Ureter (tissue), 1 donor: ENCODE measurements around the genes ADAM33 and HSPA12B.

GRCh38 chr20:2821146-2821910 is 5.2 kb downstream of the TMEM239 start:
- PRO-cap = unidirectional peak, minus-strand start at chr20:2821407

DNA sequence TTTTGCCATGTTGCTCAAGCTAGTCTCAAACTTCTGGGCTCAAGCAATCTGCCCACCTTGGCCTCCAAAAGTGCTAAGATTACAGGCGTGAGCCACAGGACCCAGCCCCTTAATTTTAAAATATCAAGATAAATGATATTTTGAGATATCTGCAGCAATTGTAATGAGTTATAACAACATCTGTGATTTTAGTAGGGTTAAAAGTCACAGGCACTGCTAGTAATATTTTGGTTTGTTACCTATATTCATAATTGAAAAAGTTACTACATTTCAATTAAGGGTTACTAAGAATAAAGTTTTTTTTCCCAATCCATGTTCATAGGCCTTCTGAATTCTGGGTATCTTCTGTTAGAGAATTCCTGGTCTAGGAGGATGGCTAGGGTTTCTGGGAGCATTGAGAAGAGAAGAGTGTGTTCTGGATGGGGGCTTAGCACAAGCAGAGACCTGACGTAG is 3.2 kb downstream of the ITPA start:
- PRO-cap = no peak

DNA sequence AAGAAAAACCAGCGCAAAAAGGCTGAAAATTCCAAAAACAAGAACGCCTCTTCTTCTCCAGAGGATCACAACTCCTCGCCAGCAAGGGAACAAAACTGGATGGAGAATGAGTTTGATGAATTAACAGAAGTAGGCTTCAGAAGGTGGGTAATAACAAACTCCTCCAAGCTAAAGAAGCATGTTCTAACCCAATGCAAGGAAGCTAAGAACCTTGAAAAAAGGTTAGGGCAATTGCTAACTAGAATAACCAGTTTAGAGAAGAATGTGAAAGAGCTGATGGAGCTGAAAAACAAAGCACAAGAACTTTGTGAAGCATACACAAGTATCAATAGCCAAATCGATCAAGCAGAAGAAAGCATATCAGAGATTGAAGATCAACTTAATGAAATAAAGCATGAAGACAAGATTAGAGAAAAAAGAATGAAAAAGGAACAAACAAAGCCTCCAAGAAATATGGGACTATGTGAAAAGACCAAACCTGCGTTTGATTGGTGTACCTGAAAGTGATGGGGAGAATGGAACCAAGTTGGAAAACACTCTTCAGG is 52.2 kb downstream of the ATRN start:
- PRO-cap = no peak

DNA sequence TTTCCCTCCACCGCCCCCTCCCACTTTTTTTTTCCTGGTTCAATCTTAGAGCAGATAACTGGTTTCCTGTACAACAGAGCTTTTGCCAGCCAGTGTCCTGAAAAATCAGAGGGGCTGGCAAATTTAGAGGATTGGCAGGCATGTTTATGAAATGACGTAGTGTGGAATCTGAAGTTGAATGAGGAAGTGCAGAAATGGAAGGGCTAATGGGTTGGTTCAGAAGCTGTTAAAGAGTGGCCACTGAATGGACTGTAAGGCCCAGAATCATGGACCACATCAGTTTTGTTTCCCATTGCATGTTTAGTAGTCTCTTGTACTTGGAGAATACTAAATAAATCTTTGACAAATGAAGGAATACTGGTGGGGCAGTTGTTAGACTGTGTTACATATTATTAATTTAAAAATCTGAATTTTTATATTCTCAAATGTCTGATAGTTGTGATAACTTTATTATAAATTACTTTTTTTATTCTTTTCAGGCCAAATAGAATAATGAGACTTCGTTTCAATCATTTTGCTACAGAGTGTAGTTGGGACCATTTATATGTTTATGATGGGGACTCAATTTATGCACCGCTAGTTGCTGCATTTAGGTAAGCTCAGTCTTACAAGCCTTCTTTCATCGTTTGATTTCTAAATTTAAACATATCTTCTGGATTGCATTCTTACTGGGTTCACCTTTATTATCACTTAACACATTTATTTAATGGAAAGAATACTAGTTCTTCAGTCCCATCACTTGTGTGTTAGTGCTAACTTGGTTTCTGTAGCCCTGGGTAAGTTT is 69.1 kb downstream of the ATRN start:
- PRO-cap = no peak

- PRO-cap = no peak
These were observed 15.1 kb downstream of the GFRA4 start for GRCh38 chr20:3647824-3648725.

GRCh38 chr20:3681657-3682445 is at the start of gene ADAM33:
ADAM33 (minus strand) TSS chr20:3682010.
- PRO-cap = bidirectional peak, plus-strand start at chr20:3682188, minus-strand start at chr20:3682004

DNA sequence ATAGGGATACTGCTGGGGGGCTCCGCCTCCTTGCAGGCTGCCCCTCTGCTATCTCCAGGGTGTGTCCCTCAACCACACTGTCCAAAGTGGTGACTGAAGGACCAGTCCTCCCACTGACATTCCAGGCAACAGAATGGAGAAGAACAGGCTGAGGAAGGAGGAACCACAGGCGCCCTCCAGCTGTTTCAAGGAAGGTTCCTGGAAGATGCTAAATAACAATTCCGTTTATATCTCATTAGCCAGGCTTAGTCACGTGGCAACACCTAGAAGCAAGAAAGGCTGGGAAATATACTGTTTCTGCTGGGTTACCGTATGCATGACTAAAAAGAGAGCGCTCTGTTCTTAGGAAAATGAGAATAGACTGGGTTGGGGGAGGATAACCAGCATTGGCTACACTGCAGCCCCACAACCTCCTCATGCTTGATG is 4.8 kb upstream of the HSPA12B start:
- PRO-cap = no peak

GRCh38 chr20:3732283-3733097 is at the start of gene HSPA12B:
HSPA12B (plus strand) TSS chr20:3732685.
- PRO-cap = bidirectional peak, plus-strand start at chr20:3732667, minus-strand start at chr20:3732574

DNA sequence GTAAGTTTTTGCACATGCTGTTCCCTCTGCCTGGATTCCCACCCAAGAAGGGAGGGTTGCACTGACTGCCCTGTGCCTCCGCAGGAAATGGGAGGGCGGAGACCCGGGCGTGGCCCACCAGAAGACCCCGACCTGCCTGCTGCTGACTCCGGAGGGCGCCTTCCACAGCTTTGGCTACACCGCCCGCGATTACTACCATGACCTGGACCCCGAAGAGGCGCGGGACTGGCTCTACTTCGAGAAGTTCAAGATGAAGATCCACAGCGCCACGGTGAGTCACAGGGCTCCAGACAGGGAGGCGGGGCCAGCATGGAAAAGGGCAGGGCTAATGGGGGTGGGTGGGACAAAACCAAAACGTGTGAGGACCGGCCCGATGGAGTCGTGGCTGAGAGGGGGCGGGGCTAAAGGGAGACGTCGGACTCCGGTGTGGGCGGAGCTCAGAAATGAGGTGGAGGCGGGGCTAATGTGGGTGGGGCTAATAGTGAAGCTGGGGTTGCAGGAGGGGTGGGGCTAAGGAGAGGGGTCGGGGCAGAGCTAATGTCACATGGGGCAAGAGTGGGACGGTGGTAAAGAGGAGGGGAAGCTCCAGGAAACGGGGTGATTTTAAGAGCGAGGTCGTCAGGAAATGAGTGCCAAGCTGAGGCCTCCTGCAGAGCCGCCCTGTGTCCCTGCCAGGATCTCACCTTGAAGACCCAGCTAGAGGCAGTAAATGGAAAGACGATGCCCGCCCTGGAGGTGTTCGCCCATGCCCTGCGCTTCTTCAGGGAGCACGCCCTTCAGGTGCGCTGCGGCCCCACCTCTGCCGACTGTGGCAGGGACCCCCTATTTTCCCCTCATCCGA is 12.6 kb downstream of the HSPA12B start:
- PRO-cap = no peak

- PRO-cap = no peak
These were observed 462 bp downstream of the CENPB start for GRCh38 chr20:3785975-3786581.

DNA sequence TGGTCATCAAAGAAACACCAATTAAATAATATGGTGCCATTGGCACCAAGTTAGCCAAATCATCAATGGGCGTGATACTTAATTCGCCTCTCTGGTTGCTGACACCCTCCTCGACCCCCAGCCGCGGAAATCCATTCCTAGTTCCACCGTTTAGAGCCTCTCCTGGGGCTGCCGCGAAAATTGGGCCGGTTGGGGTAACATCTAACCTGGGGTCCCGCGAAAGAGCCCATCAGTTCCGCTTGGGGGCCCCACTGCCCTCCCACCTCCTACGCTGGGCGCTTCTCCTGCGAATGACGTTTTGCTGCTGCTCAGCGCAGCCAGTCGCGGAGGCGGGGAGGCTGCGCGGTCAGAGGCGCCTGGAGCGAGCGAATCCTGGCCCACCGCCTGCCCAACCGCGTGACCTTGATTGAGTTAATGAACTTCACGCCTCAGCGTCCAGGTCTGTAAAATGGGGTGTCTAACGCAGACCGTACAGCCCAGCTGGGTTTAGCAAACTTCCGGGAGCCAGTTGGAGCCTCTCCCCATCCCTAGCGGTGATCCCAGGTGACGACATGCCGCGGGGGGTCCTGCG is 584 bp upstream of the CDC25B start:
- PRO-cap = bidirectional peak, plus-strand start at position 320 of the sequence, minus-strand start at position 280 of the sequence

- PRO-cap = no peak
These were observed 558 bp upstream of the MAVS start for GRCh38 chr20:3846005-3846547.

DNA sequence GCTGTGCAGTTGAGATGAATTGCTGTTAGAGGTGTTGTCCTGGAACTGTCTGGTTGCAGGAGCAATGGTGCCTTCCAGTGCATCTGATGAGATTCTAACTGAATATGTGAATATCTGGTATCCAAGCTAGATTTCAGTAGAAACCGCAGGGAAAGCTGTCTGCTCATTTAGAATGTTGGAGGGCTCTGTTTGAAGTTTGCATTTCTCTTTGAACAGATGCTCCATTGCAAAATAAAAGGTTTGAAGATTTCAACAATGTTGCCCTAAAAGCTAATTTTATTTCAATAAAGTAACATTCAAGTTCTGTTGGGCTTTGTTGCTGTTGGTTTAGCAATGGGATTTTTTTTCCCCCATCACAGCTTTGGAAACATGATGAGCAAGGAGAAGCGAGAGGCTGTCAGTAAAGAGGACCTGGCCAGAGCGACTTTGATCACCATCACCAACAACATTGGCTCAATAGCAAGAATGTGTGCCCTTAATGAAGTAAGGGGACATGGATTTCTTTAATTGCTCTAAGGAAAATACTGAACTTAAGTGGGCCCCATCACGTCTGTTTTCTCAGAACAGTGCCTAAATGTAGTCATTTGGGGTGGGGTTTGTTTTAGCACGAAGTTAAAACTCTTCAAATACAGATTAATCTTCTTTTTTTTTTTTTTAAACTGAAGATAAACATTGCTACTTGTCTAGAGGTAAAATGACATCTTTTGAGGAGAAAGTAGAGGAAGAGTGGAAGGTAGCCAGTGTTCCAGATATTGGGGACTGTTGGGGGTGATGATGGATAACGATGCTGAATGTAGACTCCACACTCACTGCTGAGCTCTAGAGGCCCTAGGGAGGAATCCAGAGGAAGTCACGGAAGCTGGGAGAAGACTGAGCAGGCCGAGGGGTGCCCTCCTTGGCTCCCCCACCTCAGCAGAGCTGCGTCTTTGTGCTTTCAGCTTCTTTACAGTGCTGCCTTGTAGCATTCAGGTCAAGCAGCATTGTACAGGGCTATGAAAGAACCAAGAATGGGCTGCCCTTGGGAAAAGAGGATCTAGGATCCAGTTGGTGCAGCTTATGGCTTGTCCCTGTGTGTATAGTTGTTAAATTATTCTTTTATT is 27.7 kb downstream of the PANK2 start:
- PRO-cap = no peak

GRCh38 chr20:3986123-3986671 is 29.2 kb downstream of the RNF24 start:
- PRO-cap = no peak

DNA sequence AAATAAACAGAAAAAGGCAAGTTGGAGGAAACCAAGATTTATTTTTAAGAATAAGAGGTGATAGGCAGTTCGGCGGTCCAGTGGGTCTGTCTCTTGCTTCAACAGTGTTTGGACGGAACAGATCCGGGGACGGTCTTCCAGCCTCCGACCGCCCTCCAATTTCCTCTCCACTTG is 8.2 kb upstream of the RNF24 start:
- PRO-cap = no peak

GRCh38 chr20:4040355-4040817 is 25.0 kb upstream of the RNF24 start:
- PRO-cap = no peak

- PRO-cap = no peak
These were observed 58.0 kb upstream of the SMOX start for GRCh38 chr20:4090623-4091079.

- PRO-cap = no peak
These were observed 28.8 kb upstream of the SMOX start for GRCh38 chr20:4119701-4120291.

GRCh38 chr20:4154875-4155429 is 6.3 kb downstream of the SMOX start:
- PRO-cap = no peak

GRCh38 chr20:4183265-4183481 is 34.5 kb downstream of the SMOX start:
- PRO-cap = no peak